Right ventricle myocardium (tissue), 1 donor: ENCODE results near the genes NET1 and ASB13.

DNA sequence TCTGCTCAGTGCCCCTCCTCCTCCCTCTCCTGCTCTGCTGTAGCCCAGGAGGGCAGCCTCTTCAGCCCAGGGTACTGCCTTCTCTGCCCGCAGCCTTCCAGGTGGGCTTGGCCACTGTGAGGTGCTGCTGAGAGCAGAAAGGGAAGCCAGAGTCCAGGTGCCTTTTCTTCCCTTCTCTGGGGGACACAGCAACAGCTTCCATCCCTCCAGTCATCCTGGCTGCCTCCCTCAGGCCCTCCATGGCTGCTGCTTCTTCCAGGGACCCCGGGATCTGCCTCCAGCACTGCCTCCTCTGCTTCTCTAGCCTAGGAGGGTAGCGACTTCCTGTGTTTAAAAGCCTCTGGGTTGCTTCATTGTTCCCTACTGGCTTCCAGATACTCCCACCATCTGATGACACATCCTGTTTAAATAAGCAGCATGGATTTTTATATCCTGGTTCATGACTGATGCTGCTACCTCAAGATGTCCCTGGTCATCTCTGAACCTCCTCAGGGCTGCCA is 55.7 kb downstream of the AKR1C4 start:
- PRO-cap, 2 experiments = no peak in any of the 2 experiments

- PRO-cap, 2 experiments = no peak in any of the 2 experiments
Observed at GRCh38 chr10:5284206-5285024, 80.4 kb upstream of the UCN3 start.

DNA sequence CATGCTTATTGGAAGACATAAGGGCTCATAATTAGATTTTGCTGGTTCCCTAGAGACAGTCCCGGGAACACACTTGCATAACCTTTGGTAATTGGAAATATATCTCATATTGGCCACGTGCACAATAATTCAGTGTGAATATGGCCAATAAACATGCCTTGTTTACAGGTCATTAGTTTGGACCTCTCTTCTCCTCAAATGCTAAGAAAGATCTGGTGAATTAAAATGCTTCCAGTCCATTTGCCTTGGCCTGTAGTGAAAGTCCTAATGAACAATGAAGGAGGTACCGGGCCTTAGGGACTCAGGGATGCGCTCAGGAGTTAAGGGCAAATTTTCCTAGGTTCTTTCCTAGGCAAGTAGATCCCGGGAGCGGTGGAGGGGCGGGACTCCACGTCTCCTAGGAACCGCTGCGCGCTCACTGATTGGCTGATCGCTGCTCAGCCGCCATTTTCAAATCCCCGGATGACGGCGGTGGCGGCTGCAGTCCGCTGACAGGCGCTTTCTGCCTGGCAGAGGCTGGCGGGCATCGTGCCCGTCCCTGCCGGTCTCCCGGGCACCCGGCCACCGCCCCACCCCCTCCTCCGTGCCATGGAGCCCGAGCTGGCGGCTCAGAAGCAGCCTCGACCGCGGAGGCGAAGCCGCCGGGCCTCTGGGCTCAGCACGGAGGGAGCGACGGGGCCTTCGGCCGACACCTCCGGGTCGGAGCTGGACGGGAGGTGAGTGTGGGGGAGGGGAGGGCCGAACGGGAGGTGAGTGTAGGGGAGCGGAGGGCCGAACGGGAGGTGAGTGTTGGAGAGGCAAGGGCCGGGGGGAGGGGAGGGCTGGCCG is at the start of gene NET1:
Gene NET1 (plus strand): TSS at position 453 of the 828 bp plus-strand sequence.
- PRO-cap, 2 experiments = peak in 2 of 2 experiments; most common plus-strand start position 574 of the sequence (in 2); most common minus-strand start position 374 of the sequence (in 2)

DNA sequence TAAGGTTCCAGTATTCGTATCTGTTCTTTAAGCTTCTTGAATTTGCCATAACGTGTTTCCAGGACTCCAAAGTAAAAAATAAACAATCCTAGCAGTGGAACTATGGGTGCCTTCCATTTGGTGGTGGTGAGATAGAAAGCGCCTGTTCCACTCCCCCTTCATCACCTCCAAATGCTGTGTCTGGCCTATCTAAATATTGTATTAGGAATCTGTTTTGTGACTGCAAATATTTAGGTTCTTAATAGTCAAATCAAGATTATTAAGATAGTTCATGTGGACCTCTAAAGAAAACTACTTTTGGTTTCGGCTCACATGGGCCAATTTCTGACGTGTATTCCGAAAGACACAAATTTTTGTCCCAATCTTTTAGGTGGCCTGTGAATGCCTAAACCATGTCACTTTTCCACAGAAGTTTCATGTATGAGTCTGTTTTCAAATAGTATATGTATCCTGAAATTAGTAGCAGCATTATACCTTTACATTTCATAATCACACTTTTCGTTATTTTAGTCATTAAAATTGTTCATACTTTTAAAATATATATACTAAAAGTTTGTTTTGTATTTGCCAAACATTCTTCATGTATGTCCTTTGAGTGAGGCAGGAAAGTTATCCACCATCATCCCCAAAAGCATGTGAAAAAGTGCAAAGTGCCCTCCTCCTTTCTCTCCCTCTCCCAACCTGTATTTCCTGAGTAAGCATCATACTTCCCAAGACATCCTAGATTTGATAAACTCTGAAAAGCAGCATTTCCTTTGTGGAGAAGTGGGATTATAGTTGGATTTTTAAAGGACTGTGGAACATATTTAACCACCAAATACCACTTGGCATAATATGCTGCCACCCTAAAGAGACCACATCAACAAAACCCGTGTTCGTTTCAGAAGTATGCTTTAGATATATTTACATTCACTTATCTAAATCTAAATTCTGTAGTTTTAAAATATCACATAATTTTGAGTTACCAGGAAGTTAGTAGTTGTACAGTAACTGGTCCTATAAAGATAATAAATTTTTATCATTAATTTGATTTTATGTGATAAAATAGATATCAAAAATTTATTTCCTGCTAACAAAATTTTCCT is 36.7 kb downstream of the NET1 start:
- PRO-cap, 2 experiments = no peak in any of the 2 experiments

DNA sequence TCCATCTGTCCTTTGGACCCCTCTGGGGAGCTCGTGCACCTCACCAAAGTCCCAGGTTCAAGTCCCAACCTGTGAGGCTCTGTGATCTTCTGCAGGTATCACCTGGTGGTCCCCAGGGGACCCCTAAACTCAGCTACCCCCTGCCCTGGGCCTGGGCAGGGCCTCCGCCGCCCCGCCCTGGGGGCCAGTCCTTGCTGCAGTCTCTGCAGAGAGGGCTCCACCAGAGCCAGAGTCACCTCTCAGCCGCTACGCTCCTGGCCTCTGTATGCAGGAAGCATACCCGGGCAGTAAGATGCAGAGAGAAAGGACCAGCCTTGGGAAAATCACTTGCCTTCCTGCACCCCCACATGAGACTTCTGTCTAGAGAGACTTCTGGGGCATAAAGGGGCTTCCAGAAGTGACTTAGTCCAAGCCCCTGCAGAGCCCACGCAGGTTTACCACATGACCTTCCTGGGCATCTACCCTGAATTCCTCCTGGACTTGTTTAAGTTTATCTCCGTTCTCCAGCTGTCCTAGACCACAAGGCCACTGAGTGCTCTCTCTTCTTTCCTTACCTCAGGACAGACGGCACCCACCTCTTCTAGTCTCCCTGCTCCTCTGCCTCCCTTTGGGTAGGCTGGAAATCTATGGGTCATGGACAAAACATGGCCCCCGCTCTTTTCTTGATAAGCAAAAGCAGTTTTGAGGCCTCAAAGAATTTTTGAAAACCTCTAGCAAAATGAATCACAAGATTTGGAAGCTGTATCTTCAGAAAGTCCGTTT is 21.2 kb downstream of the CALML5 start:
- PRO-cap, 2 experiments = no peak in any of the 2 experiments

DNA sequence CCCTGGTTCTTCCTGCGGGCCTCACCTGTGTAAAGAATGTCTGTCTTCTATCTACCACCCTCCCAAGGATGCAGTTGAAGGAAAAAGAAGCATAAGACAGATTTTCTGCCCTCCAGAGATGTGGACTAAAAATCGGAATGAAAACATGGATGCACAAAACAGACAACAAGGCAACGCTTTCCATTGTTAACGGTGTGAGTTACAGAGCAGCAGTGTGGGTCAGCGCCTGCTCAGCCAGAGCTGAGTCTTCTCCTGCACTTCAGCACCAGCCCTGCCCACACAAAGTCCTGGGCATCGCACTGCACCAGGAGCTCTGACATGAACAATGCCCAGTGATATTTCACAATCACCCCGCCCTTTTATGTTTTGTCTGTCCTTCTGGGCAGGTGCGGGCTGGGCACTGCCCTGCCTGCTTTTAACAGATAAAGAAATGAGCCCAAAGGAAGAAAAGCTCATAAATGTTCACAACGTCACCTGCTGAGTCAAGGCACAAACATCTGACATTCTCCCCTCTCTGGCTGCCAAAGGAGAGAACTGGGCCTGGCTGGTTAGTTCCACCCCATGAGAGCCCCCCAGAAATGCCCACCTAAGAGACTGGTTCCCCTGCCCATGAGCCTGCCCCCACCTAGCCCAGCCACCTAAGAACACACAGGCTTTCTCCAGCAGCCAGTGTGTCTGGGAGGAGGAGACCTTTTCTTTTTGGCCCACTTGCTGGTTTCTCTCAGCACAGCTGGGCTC is 22.1 kb downstream of the CALML3 start:
- PRO-cap, 2 experiments = no peak in any of the 2 experiments

- PRO-cap, 2 experiments = no peak in any of the 2 experiments
Observed at GRCh38 chr10:5551580-5552633, 27.1 kb downstream of the CALML3 start.

- PRO-cap, 2 experiments = no peak in any of the 2 experiments
Observed at GRCh38 chr10:5610640-5611078, 55.7 kb downstream of the ASB13 start.

GRCh38 chr10:5640370-5640904 is 26.0 kb downstream of the ASB13 start:
- PRO-cap, 2 experiments = no peak in any of the 2 experiments

GRCh38 chr10:5665862-5666878 is at the start of gene ASB13:
Gene ASB13, minus strand, starts transcription at chr10:5666595.
- PRO-cap, 2 experiments = peak in 2 of 2 experiments; most common plus-strand start chr10:5666085 (in 2); most common minus-strand start chr10:5666581 (in 2)

DNA sequence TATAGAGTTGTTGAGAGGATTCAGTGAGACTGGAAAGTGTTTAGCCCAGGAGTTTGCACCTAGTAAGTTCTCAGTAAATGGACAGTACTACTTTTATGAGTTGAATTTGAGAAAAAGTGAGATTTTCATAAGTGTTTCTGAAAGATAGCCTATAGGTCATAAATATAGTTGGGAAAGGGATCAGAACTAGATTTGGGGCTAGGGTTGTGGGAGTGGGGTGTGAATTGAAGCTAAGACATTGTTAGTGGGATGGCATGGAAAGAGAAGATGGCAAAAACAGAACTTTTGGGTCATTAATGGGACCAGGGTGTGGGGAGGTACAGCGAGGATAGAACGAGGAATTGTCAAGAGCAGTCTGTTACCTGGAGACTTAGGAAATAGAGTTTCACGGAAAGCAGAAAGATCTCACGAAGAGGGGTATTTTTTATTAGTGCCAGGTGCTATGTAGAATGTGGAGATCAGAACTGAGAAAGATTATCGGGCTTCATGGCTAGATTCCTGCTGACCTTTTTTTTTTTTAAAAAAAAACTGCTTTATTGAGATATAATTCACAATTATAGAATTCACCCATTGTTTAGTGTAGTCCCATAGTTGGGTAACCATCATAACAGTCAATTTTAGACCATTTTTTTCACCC is 30.2 kb downstream of the TASOR2 start:
- PRO-cap, 2 experiments = no peak in any of the 2 experiments

- PRO-cap, 2 experiments = no peak in any of the 2 experiments
Observed at GRCh38 chr10:5766410-5766972, 46.7 kb downstream of the GDI2 start.

DNA sequence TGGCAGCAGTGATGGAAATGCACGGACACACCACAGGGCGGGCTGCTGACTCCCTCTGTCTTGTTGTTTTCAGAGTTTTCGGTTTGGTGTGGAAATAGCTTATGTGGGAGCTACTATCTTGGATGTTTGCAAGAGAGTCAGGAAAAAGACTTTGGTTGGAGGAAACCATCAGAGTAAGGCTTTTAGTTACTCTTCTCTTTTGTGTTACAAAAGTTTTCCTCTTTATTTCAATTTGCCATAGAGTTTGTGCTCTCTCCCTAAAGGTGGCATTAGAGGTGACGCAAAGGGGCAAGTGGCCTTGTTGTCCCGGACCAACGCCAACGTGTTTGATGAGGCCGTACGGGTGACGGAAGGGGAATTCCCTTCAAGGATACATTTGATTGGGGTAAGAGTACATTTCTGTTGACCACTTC is 31.1 kb downstream of the FBH1 start:
- PRO-cap, 2 experiments = no peak in any of the 2 experiments

DNA sequence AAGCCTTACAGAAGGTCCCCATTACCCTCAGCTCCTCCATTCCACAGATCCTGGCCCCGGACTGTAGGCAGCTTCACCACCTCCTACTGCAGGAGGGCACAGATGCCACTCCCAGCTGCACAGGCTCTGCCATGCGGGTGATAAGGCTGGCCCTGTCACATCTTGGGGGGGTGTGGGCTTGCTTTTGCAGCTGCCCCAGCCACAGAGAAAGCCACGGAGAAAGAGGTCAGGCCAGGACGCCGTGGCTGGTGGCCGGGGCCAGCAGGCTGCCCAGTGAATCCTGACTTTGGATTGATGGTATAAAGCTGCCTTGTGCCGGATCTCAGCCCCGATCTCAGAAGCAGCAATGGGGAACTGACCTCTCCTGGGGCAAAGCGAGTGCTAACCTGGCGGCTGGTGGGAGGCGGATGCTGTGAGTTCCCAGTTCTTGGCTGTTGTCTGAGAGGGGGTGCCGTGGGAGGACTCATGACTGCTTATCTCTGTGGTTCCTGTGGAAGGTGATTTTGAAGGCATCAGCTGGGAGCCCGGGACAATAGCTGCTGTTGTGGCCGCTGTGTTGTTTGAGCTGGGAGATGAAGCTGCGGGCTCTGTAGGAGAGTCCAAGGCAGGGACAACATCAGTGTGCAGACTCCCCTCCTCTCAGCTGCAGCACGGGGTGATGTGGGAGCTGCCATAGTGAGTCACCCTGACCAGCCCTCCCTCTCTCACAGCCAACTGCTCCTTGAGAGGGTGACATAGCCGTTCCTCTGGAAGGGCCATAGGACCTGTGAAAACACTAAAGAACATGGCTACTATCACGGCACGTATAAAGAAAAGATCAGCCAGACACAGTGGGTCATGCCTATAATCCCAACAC is 17.1 kb downstream of the IL15RA start:
- PRO-cap, 2 experiments = no peak in any of the 2 experiments

GRCh38 chr10:5965194-5965827 is 12.0 kb downstream of the IL15RA start:
- PRO-cap, 2 experiments = no peak in any of the 2 experiments

DNA sequence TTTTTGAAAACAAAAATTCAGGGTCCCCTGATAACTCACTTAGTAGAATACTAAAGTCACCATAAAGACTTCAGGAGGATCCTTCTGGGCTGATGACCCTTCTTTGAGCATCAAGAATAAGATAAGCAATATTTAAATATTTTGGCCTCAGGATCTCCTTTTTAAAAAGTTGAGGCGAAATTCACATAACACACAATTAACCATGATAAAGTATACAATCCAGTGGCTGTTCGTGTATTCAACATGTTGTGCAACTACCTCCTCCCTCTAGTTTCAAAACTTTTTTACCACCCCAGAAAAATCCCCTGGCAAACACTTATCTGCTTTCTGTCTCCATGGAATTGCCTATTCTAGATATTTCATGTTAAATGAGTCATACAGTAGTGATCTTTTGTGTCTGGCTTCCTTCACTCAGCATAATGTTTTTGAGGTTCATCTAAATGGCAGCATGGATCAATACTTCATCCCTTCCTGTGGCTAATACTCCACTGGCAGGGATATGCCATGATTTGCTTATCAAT is 31.8 kb upstream of the IL15RA start:
- PRO-cap, 2 experiments = no peak in any of the 2 experiments

DNA sequence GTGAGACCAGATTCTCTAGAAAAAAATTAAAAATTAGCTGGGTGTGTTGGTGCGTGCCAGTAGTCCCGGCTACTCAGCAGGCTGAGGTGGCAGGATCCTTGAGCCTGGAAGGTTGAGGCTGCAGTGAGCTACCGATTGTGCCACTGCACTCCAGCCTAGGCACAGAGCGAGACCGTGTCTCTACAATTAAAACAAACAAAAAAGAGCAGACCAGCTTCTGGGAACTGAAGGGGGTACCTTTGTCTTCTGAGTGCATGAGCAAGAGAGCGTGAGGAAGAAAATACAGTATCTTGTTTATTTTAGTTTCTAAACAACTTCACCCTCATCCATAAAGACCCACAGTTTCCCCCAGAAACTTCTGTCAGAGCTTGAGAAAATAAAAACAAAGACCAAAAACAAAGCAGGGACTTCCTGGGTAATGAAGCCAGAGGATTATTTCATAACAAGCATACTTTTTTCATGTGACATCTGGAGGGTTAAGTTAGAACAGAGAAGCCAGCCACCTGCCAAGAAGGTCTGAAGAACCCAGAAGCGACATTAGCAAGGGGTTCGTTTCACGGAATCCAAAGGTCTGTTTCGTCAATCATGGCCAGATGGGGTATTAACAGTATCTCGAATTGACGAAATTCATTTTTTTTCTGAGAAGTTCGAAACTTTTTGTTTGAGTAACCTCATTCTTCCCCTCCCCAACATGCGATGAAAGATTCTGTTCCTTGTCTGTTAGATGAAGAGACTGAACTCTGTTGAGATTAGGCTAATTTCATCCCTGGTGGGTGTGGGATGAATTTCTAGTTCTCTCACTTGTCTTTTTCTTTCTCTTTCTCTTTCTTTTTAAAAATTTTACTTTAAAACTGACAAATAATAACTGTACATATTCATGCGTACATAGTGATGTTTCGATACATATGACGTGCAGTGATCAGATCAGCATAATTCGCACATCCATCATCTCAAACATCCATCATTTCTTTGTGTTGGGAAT is 10.3 kb upstream of the IL2RA start:
- PRO-cap, 2 experiments = peak in 2 of 2 experiments; most common plus-strand start position 484 of the sequence (in 2)

- PRO-cap, 2 experiments = no peak in any of the 2 experiments
Observed at GRCh38 chr10:6100968-6101649, 12.3 kb downstream of the RBM17 start.

- PRO-cap, 2 experiments = no peak in any of the 2 experiments
Observed at GRCh38 chr10:6108373-6108812, 19.6 kb downstream of the RBM17 start.

DNA sequence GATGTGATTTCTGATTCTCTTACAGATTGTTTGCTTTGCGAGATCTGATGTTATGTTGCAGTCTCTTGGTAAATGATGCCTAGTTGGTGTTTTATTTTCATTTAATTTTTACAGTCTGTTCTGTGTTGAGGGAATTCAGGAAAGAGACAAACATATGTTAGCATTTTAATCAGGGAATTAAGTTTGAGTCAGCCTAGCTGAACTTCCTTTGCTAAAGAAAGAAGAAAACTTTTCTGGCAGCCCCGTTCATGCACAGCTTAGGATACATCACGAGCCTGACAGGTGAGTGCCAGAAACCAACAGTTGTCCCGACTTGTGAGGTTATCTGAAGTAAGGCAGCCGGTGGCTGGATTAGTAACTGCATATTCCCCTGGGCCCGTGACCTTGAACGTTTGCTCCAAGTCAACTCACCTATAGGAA is 24.0 kb downstream of the RBM17 start:
- PRO-cap, 2 experiments = no peak in any of the 2 experiments